ENCODE data around the gene NMRK1.

GRCh38 chr9:73050808-73051321 is 98.0 kb upstream of the ALDH1A1 start:
- PRO-cap = no peak
- RAMPAGE, long total RNA, 2 experiments = no peak in any of the 2 experiments

GRCh38 chr9:73137234-73137754 is 14.4 kb upstream of the ANXA1 start:
- PRO-cap = no peak
- RAMPAGE, long total RNA, 2 experiments = no peak in any of the 2 experiments

DNA sequence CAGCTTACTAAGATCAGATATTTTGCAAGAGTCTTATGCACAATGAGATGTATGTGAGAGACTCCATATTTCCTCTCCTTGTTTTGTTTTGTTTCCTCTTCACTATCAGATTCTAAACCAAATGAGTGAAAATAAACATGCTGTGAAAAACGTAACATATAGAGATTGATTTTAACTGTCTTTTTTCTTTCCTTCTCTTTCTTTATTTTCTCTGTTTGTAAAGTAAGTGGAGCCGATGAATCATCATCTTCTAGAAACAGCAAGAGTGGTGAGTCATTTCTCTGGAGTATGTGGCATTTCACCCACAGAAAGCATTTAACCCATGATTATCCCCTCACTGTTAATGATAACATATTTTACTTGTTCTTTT is 2.3 kb upstream of the ANXA1 start:
- PRO-cap = no peak
- RAMPAGE, long total RNA, 2 experiments = no peak in any of the 2 experiments

DNA sequence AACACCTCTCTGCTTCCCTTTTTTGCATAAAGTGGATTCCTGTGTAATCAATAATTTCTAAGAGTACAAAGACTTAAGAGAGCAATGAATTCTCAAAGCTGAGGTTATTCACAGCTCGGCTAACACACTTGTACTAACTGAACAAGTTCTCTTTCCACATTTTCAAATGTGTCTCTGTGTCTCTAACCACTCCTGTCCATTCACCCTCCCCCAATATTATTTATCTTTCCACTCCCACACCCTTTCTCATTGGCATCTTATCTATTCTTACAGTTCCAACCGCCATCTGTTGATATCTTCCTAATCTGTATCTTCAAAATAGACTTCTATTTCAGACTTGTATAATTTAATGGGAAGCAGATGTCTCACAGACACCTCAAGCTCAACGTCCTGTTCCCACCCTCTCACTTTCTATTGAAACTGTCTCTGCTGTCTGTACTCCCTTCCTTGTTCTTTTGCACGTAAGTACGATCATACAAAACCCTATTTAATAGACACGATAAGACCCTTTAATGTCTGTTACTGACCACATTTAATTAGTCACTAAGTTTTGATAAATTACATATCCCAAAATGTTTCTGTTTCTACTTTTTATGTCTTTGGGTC is 206.0 kb downstream of the ANXA1 start:
- PRO-cap = no peak
- RAMPAGE, long total RNA, 2 experiments = no peak in any of the 2 experiments

DNA sequence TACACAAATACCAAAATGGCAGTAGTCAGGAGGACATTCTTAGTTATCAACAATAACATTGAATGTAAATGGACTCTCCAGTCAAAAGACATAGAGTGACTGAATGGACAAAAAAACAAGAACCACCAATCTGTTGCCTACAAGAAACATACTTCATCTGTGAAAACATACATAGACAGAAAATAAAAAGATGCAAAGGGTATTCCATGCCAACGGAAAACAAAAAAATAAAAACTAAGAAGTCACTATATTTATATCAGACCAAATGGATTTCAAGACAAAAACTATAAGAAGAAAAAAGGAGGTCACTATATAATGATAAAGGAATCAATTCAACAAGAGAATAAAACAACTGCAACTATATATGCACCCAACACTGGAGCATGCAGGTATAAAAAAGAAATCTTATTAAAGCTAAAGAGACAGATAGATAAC is 479.4 kb upstream of the RORB start:
- PRO-cap = no peak
- RAMPAGE, long total RNA, 2 experiments = no peak in any of the 2 experiments

- PRO-cap = no peak
- RAMPAGE, long total RNA, 2 experiments = no peak in any of the 2 experiments
Observed at GRCh38 chr9:74087700-74088454, 409.3 kb upstream of the RORB start.

GRCh38 chr9:74822303-74822600 is 65.5 kb downstream of the TRPM6 start:
- PRO-cap = no peak
- RAMPAGE, long total RNA, 2 experiments = no peak in any of the 2 experiments

GRCh38 chr9:74981874-74982731 is 29.4 kb upstream of the C9orf40 start:
- PRO-cap = no peak
- RAMPAGE, long total RNA, 2 experiments = no peak in any of the 2 experiments

- PRO-cap = no peak
- RAMPAGE, long total RNA, 2 experiments = no peak in any of the 2 experiments
Observed at GRCh38 chr9:75053755-75054384, 25.8 kb upstream of the CARNMT1 start.

GRCh38 chr9:75087556-75088404 is at the start of gene NMRK1:
TSS of gene NMRK1 (minus strand) at chr9:75088155.
- PRO-cap = unidirectional peak, minus-strand start at chr9:75087872; bidirectional peak, plus-strand start at chr9:75088482, minus-strand start at chr9:75088216
- RAMPAGE, long total RNA, 2 experiments = start-site peak on the minus strand in 2 of 2 experiments, at chr9:75088141-75088224 at its widest, 400 to 484 reads per replicate

DNA sequence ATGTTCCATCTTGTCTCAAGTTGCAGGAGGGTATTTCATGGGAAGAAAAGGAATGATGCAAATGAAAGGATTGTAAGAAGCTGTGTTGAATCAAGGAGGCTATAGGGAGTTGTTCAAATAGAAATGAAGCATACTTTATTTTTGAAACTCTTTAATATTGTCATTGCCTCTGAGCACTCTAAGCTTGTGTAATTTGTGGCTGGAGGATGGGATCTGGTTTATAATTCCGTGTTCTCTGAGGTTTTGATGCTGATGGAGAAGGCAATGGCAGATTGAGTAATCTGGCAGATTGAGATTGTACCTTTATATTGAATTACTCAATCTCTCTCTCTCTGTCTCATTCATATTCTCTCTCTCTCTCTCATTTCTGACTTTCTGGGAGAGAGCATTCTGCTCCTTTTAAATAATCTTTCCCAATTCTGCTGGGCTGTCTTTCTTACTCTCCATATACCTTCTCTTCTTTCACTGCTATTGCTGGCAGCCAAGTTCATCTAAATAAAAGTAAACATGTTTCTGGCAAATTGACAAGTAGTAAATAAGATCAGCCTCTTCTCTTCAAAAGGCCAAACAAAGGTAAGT is 288.6 kb downstream of the OSTF1 start:
- PRO-cap = unidirectional peak, plus-strand start at position 365 of the sequence
- RAMPAGE, long total RNA, 2 experiments = no peak in any of the 2 experiments

DNA sequence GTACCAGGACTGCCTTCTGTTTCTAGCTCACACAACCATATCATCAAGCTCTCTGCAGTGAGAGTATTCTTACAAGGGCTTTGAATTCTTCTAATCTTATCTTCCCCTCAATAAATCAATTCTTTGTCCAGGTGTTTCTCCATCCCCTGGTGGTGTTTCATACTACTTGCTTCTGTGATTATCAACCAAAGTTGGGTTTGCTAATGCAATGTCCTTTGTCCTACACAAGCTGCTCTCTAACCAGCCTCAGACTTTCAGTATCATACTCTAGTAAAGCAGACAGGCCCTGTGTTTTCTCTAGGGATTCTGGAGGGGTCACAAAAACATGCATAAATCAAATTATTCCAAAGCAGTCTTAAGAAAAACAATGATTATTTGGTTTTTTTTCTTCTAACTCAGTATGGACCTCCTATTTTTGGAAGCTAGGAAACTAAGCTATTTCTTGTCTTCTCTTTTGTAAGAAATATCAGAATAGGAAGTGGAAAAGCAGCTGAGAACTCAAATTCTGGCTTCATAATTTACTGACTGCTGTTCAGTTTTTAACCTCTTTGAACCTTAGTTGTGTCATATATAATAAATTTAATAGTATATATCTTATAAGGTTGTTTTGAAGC is 341.8 kb downstream of the OSTF1 start:
- PRO-cap = no peak
- RAMPAGE, long total RNA, 2 experiments = no peak in any of the 2 experiments

DNA sequence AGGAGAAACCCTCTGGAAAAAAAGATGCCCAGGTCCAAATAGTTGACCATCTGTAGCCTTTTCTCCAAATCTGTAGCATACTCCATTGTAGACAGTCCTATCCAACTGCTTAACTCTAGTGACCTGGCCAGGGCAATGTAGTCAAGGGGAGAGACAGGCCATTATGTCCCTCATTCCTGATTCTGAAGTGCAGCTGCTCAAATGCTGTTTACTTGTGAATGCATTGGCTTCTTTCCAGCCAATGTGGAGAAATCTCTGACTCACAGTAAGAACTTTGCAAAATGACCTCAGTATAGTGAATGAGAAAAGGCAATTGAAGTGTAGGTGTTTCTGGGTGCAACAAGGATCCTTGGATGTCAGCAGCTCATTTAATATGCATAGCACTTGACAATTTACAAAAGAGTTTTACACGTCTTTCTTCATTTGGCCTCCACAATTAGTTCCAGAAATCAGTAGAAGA is 367.1 kb downstream of the OSTF1 start:
- PRO-cap = no peak
- RAMPAGE, long total RNA, 2 experiments = no peak in any of the 2 experiments

DNA sequence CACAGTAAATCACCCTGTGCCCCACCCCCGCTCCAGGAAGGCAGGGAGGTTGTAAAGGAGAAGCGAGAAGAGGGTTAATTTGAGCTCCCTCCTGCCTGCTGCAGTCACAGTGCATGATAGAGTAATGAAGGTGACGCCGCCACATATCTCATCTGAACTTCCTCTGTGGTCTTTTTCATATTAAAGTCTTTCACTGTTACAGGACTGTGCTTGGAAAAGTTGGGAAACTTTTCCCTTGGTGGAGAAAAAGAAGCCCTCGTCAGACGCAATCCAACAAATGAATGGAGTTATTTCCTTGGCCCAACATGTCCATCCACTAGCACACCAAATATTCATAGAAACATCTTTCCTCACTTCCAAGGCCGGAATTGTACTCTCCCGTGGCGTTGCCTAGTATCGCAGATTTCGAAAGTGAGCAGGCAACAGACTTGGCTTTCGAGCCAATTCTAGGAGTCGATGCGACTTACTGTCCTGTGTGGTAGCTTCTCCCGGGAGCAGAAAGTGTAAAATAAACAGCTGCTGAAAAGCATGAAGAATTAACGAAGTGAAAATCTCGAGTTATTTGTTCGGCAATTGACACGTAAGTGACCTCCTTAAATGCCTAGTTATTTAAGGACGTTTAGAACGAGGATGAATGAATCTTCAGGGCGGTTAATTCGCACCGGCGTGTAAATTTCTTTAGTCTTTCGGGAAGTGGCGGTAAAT is 622 bp upstream of the PCSK5 start:
- PRO-cap = bidirectional peak, plus-strand start at position 443 of the sequence, minus-strand start at position 154 of the sequence
- RAMPAGE, long total RNA, 2 experiments = no peak in any of the 2 experiments

GRCh38 chr9:76373539-76373771 is 20.8 kb downstream of the RFK start:
- PRO-cap = no peak
- RAMPAGE, long total RNA, 2 experiments = no peak in any of the 2 experiments

DNA sequence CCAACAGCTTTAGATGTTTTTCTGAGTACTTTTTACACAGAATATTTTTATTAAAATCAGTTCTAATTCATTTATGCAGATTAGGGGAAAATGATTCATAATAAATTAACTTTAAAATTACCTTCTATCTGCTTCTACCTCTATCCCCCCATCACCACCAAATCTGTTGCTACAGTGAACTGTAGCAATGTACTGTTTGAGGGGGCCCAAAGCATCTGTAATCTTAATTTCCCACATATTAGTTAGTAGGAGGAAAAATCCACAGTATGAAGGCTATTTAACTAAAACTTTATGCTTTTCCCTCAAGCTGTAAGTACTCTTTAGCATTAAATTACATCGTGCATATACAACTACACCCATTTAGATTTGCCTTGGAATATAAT is 8.3 kb downstream of the RFK start:
- PRO-cap = no peak
- RAMPAGE, long total RNA, 2 experiments = no peak in any of the 2 experiments

DNA sequence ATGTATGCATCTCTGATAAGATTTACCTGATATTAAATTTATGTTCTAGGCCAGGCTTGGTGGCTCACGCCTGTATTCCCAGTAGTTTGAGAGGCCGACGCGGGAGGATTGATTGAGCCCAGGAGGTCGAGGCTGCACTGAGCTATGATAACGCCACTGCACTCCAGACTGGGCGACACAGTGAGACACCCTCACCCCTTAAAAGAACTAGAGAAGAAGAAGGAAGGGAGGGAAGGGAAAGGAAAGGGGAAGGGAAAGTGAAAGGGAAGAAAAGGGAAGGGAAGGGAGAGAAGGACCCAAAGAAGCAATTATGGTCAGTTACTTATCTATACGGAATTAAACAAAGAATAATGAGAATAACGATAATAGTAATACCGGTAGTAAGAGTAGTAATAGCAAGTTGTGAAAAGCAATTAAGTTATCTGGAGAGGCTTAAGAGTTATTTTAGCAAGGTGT is 1.2 kb upstream of the RFK start:
- PRO-cap = no peak
- RAMPAGE, long total RNA, 2 experiments = no peak in any of the 2 experiments

DNA sequence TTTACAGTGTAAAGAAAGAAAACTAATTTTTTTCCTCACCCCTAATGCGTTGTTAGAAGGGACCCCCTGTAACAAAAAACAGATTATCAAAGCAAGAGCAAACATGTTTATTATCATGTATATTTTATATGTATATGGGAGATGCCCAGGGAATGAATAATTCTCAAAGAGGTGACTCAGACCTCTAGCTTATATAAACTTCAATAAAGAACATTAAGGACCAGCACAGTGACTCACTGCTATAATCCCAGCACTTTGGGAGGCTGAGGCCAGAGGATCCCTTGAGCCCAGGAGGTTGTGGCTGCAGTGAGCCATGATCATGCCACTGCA is 7.3 kb upstream of the RFK start:
- PRO-cap = no peak
- RAMPAGE, long total RNA, 2 experiments = no peak in any of the 2 experiments

GRCh38 chr9:76421318-76421767 is 27.1 kb upstream of the RFK start:
- PRO-cap = no peak
- RAMPAGE, long total RNA, 2 experiments = no peak in any of the 2 experiments

- PRO-cap = no peak
- RAMPAGE, long total RNA, 2 experiments = no peak in any of the 2 experiments
Observed at GRCh38 chr9:76531276-76531824, 72.4 kb downstream of the GCNT1 start.

Data from lower leg skin (tissue), 2 donors.